ENCODE measurements around the gene DSN1.

GRCh38 chr20:36772819-36774091 is at the start of gene DSN1:
DSN1 (minus strand) TSS chr20:36773763.
- PRO-cap: bidirectional peak, plus-strand start at chr20:36773958, minus-strand start at chr20:36773742
- RAMPAGE, long total RNA, 5 experiments: start-site peak on the minus strand in 4 of 5 experiments, at chr20:36773735-36773778 at its widest, 15 to 27 reads per replicate
- RRBS: under 1% methylated on average over 20 of the region's 82 CpGs

DNA sequence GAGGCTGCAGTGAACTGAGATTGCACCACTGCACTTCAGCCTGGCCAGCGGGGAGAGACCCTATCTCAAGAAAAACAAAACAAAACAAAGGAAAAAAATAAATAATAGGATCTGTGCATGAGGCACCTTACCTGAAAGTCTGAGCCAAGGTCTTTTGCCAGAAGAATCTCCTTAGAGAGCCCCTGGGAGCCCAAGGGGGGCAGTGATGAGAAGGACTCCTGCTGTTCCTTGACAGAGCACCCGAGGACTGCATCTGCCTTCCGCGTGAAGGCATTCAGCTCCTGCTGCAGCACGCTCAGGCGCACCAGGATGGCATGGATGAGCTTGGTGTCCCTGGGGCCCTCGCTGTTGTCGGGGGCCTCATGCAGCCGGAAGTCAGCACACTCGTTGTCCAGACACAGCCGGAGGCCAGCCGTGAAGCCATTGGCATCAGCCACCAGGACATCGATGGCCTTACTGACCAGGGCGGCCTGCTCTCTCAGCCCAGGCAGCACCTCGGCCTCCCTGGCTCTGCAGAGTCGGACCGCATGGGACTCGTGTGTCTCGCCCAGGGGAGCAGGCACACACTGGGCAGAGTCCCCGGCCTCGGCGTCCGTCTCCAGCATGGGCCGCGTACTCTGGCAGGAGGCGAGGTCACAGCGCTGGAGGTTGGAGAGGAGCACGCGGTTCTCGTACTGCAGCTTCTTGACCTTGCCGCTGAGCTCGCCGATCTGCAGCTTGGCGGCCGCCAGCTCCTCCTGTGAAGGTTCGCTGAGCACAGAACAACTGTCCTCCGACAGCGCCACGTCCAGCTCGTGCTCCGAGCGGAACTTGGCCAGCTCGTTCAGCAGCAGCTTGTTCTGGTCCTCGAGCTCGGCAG is 41.7 kb upstream of the DSN1 start:
- PRO-cap: no peak
- RAMPAGE, long total RNA, 5 experiments: start-site peak on the minus strand in 2 of 5 experiments, centred at positions 354 to 845 of the sequence, 5 to 8 reads per replicate
- RRBS: no CpG with 5 or more reads among the region's 45 CpGs

DNA sequence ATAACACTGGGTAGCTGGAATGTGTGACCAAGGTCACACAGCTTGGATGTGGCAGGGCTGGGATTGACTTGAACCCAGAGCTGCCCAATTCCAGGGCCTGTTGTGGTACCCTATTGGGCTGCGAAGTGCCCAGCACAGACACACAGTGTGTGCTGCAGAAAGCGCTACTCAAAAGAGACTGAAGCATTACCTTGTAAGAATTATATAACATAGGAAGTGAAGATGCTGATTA is 3.6 kb upstream of the SOGA1 start:
- PRO-cap: no peak
- RAMPAGE, long total RNA, 5 experiments: no peak in any of the 5 experiments
- RRBS: no CpG with 5 or more reads among the region's 2 CpGs

DNA sequence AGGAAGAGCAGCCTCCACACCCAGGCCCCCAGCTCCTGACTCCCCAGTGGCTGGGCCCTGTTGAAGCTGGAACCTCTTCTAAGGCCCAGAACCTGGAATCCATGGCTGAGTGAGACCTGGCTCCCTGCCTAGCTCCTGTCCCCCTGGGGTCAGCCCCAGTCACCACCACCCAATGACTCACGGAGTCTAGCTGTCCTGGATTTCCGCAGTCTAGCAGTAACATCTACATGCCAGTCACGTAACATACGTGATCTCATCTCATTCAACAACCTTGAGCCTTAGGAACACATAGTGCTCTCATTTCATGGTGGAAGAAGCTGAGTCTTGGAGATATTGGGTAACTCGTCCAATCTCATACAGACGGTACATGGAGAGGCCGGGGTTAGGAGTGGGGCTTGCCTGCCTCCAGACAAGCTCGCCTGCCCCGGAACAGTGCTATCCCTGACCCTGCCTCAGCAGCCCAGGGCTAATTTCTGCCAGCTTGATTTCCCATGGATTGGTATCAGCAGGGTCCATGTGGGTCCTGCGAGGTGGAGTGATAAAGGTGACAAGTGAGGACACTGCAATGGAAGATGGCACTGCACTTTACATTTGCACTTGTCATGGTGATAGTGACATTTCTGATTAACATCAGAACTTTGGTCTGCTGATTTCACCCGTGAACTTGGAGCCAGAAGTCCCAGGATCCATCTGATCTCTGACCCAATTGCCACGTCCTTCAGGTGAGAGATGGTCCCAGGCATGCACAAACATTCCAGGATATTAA is 9.5 kb upstream of the GHRH start:
- PRO-cap: no peak
- RAMPAGE, long total RNA, 5 experiments: no peak in any of the 5 experiments
- RRBS: 93% methylated on average over 3 of the region's 12 CpGs

DNA sequence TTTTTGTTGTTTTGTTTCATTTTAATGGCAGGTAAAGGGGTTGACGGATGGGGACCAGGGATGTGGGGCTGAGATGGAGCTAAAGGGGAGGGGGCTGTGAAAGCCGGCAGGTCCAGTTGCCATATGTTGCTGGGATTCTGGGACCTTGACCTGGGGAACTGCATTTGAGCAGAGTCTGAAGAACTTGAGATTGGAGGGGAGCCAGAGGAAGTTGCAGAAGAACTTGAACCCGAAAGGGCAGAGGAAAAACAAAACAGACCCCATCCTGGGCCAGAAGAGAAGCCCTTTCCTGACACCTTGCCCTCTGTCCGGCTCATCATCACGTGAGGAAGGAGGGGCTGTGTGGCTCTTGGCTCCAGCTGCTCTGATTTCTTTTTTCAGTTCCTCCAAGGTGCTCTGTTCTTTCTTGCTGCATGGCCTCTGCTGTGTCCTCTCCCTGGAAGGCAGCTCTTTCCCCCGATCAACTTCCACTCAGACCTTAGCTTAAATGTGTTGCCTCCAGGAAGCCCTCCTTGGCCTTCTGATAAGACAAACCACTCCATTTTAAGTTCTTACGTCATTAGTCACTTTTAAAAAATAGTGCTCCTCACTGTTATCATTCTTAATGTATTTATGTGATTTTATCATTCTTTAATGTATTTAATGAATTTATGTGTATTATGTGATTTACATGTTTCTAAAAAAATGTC is 12.4 kb upstream of the MANBAL start:
- PRO-cap: no peak
- RAMPAGE, long total RNA, 5 experiments: no peak in any of the 5 experiments
- RRBS: no CpG with 5 or more reads among the region's 7 CpGs

- PRO-cap: no peak
- RAMPAGE, long total RNA, 5 experiments: no peak in any of the 5 experiments
- RRBS: no CpG with 5 or more reads among the region's 7 CpGs
Observed at GRCh38 chr20:37283783-37284213, 5.7 kb upstream of the MANBAL start.

DNA sequence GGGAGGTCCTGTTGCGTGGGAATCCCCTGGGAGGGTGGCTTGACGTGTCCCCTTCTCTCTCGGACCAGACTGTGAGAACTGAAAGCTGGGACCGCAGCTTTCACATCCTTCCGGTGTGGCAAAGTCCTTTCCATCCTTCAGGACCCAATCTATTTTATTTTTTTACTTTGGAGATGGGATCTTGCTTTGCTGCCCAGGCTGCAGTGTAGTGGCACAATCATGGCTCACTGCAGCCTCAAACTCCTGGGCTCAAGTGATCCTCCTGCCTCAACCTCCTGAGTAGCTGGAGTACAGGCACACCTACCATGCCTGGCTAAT is 9.1 kb upstream of the SRC start:
- PRO-cap: no peak
- RAMPAGE, long total RNA, 5 experiments: no peak in any of the 5 experiments
- RRBS: no CpG with 5 or more reads among the region's 5 CpGs

- PRO-cap: unidirectional peak, minus-strand start at chr20:37356584
- RAMPAGE, long total RNA, 5 experiments: start-site peak on the plus strand in 1 of 5 experiments, at chr20:37356382-37356423 at its widest, 14 reads per replicate
- RRBS: no CpG with 5 or more reads among the region's 11 CpGs
Observed at GRCh38 chr20:37356141-37356856, 10.4 kb downstream of the SRC start.

GRCh38 chr20:37356865-37357345 is 11.0 kb downstream of the SRC start:
- PRO-cap: no peak
- RAMPAGE, long total RNA, 5 experiments: start-site peak on the plus strand in 1 of 5 experiments, at chr20:37357104-37357142 at its widest, 6 reads per replicate
- RRBS: 30% methylated on average over 4 of the region's 12 CpGs

GRCh38 chr20:37378606-37379620 is 33.0 kb downstream of the SRC start:
- PRO-cap: no peak
- RAMPAGE, long total RNA, 5 experiments: no peak in any of the 5 experiments
- RRBS: no CpG with 5 or more reads among the region's 28 CpGs

DNA sequence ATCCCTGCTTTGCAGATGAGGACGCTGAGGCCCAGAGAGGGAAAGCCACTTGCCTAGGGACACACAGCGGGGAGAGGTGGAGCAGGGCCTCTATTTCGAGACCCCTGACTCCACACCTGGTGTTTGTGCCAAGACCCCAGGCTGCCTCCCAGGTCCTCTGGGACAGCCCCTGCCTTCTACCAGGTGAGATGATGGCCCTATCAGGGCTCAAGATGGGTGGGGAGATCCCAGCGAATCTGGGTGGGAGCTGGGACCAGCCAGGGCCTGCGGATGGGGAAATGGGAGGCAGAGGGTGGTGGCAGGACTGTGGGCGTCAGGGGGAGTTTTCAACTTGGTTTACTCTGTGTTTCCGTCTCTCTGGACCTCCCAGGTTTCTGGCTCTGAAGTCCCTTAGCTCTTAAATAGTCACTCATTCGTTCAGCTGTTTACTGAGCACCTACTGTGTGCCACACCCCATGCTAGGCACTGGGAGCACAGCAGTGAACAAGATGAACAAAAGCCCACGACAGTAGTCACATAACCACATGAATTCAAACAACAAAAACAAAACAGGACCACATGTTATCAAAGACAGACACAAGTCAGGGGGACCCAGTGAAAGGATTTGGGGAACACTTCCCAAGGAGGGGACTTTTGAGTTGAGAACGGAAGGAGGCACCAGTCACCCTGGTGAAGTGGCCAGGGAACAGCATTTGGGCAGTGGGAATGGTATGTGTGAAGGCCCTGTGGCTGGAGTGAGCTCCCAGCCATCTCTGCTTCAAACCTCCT is 36.8 kb downstream of the SRC start:
- PRO-cap: no peak
- RAMPAGE, long total RNA, 5 experiments: no peak in any of the 5 experiments
- RRBS: no CpG with 5 or more reads among the region's 10 CpGs

- PRO-cap: no peak
- RAMPAGE, long total RNA, 5 experiments: no peak in any of the 5 experiments
- RRBS: no CpG with 5 or more reads among the region's 19 CpGs
Observed at GRCh38 chr20:37526847-37527393, 756 bp downstream of the BLCAP start.

DNA sequence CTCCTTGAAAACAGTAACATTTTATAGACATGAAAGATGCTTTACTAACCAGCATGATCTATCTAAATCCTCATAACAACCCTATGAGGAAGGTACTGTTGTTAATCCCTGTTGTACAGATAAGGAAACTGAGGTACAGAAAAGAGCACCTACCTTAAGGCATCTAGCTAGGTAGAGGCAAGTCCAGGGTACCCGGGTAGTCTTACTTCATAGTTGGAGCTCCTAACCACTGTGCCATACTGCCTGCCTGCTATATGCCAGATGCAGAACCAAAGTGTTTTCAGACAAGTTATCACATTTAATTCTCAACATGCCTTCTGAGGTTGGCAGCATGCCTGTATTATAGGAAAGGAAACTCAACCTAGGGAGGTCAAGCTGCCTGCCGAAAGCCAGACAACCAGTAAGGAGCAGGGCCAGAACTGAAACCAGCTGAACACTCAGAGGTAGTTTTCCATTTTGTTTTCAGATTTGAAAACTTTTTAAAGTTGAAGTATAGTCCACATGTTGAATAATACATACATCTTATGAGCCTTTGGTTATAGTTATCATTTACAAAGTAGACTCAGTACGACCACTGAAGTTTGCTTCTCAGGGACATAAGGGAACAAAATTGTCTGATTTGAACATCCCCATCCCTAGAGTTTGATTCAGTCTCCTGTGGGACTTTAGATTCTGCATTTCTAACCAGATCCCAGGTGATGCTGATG is 5.4 kb downstream of the CTNNBL1 start:
- PRO-cap: no peak
- RAMPAGE, long total RNA, 5 experiments: no peak in any of the 5 experiments
- RRBS: no CpG with 5 or more reads among the region's 3 CpGs

GRCh38 chr20:37911895-37912349 is 9.0 kb downstream of the VSTM2L start:
- PRO-cap: no peak
- RAMPAGE, long total RNA, 5 experiments: no peak in any of the 5 experiments
- RRBS: no CpG with 5 or more reads among the region's 11 CpGs

DNA sequence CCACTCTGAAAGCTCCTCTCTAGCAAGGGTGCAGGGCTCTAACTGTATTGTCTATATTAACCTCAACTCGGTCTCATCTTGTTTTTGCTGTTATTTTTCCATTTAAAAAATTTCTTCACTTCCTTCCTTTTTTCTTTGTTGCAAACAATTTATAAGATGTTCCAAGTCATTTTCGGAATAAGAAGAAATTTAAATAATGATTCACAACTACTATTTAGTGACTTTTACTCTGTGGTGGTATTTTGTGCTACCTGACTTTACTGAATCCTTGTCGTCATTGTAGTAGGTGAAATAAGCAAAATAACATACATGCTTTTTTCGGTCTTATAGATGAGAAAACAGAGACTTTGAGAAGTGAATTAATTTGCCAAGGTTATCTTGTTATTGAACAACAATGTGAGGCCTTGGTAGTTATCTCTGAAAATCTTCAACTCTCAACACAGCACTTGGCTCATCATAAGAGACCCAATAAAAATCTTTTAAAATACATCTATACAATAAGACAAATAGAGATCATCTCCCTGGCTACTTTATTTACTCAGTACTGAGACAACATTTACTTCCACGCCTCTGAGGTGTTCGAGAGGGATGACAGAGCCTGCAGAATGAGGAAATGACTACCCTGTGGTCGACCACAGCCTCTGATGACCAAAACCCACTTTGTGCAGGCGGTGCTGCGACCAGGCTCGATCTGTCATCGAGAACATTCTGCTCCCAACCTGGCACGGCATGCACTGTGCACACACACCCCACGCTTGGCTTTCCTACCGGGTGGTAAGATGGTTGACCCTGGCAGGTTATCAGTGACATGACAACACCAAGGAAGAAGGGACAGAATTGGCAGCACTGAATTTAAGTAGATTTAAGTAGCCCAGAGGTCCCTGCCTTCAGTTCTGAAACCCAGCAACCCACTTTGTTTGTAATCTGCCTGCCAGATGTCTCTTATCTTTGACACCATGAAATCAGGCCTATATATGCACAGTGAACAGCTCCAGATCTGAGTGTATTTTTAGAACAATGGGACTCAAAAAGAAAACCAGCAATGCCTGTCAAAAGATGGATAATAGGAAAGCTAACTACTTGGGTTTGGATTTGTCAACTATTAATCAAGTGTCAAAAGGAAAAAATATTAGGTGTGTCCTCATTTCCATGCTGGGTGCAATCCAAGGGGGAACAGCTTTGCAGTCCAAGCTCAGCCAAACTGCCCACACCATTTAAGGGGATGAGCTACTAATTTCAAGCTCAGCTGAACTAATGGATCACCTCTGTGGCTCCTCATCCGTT is 42.7 kb downstream of the TTI1 start:
- PRO-cap: no peak
- RAMPAGE, long total RNA, 5 experiments: no peak in any of the 5 experiments
- RRBS: no CpG with 5 or more reads among the region's 15 CpGs

DNA sequence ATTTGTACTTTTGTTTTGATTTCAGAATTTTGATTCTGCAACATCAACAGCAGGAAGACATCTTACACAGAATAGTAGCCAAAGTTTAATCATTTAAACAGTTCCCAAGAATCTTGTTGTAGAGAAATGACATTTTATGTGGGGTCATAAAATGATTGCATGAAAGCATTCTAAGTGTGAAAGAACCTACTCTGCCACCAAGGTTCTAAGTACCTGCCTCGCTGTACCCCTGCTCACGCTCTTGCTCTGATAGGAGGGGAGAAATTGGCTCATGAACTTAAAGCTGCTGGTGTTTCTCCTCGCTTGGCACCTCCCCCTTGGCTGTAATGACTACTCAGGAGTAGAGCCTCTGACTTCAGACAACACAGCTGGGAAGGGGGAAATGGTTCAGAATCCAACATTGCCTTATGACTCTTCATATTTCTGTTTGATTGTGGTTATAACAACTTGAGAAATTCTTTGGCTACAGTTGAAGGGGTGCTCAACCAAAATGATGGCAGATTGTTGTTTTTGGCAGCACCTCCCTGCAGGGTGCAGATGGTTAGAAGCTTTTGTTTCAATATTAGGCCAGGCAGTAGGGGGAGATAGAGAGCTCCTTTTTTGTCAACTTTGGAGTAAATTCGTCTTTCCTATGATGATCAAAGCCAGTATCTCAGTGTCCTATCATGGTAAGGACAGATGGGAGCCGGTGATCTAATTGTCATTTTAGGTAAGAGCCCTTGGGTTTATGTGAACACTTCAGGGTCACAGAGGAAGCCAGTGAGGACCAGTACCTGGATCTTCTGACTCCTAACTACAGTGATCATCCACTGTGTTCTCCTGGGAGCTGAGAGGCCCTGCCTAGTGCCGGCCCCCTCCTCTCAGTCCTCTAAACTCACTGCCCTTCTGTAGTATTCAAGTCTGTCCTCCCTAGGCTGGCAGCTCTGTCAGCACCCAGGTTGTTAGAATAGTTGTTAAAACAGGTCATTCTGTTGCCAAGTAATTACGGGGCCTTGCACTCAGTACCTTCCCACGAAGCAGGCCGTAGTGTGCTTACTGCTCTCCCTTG is 39.8 kb downstream of the RPRD1B start:
- PRO-cap: no peak
- RAMPAGE, long total RNA, 5 experiments: start-site peak on the plus strand in 1 of 5 experiments, centred at position 522 of the sequence, 19 reads per replicate
- RRBS: no CpG with 5 or more reads among the region's 9 CpGs

- PRO-cap: no peak
- RAMPAGE, long total RNA, 5 experiments: no peak in any of the 5 experiments
- RRBS: no CpG with 5 or more reads among the region's 2 CpGs
Observed at GRCh38 chr20:38074904-38075646, 41.5 kb downstream of the RPRD1B start.

DNA sequence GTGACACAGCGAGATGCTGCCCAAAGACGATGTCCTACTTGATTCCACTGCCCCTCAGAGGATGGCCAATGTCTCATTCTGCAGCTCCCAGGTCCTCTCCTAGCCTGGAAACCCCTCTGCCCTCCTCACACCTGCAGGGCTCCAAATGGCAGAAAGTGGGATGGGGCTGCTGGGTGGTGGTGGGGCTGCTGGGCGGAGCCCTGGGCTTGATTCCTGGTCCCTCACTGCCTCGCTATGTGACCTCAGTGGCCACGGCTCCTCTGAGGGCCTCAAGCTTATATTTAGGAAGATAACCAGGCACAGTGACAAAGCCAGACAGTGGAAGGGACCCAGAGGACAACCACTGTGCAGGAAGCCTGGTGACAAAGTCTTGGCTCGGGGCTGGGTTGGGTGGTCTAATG is 28.5 kb downstream of the TGM2 start:
- PRO-cap: no peak
- RAMPAGE, long total RNA, 5 experiments: no peak in any of the 5 experiments
- RRBS: no CpG with 5 or more reads among the region's 6 CpGs

DNA sequence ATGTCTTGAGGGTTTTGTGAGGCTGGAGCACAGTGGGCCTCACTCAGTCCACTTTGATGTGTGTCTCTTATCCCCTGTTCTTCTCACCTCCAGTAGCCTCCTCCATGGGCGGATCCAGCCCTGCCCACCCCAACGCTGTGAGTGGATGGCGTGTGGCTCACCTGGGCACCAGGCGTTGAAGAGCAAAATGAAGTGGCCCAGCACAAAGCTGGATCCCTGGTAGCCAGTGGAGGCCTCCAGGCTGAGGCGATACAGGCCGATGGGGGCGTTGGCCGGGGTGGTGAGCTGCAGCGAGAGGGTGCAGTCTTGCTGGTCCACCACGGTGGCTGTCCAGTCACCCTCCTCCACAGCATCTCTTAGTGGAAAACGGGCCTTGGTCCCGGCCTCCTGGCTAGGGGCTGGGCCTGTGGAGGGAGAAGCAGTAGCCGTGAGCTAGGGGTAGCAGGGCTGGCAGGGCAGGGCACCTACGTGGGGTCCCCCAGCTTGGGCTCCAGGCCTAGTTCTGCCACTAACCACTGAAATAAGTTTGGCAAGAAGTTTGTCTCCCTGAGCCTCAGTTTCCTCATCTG is 9.3 kb downstream of the TGM2 start:
- PRO-cap: no peak
- RAMPAGE, long total RNA, 5 experiments: no peak in any of the 5 experiments
- RRBS: 82% methylated on average over 4 of the region's 14 CpGs

DNA sequence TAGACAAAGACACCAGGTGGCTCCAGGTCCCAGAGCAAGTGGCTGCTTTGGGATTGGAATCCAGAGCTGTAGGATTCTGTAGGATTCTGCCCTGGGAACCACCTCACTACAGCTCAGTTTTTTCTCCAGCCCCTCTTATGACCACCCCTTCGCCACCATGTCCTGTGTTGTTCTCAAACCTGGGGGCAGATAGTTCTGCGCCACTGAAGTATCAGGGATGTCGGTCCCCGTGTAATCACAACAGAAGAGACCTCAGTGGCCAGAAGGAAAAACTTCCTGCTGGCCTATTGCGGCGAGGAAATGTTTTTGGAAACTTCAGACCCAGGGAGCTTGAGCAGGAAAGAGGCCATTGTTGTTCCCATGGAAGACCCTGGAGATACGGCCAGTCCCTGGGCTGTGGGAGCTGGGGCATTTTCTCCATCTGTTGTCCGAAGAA is 1.6 kb downstream of the TGM2 start:
- PRO-cap: no peak
- RAMPAGE, long total RNA, 5 experiments: no peak in any of the 5 experiments
- RRBS: no CpG with 5 or more reads among the region's 8 CpGs

All from stomach (tissue), 7 donors.